Smooth muscle cell (in vitro differentiated cells): ENCODE results near the gene PTGES.

DNA sequence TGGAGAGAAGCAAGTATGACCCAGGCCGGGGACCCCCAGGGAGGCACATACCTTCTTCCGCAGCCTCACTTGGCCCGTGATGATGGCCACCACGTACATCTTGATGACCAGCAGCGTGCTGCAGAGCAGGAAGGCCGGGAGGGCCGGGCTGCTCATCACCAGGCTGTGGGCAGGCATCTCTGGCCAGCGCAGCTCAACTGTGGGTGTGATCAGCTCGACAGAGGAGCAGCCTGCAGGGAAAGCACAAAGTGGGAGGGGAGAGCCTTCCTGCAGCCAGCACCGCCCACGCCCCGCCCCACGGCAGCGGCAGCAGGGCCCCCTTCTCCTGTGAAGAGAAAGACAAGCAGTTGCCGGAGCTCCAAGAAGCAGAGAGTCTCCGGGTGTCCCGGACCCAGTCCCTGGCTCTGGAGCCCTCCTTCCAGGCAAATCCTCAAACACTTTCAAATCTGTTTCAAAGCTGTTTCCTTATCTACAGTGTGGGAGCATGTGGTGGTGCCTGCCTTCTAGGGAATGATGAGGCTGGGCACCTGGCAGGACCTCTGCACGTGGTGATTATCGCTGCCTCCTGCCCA, at the start of gene PTGES:
Gene PTGES (minus strand): TSS at position 207 of the 572 bp plus-strand sequence.
- RAMPAGE, long total RNA: start-site peak on the minus strand centred at position 200 of the sequence, 40 bp wide, 258 and 116 reads in 2 replicates

- RAMPAGE, long total RNA: no peak
Observed at GRCh38 chr9:129810981-129811601, 8.1 kb downstream of the TOR1B start.

- RAMPAGE, long total RNA: no peak
Observed at GRCh38 chr9:129836223-129836893, 1.1 kb downstream of the USP20 start.

DNA sequence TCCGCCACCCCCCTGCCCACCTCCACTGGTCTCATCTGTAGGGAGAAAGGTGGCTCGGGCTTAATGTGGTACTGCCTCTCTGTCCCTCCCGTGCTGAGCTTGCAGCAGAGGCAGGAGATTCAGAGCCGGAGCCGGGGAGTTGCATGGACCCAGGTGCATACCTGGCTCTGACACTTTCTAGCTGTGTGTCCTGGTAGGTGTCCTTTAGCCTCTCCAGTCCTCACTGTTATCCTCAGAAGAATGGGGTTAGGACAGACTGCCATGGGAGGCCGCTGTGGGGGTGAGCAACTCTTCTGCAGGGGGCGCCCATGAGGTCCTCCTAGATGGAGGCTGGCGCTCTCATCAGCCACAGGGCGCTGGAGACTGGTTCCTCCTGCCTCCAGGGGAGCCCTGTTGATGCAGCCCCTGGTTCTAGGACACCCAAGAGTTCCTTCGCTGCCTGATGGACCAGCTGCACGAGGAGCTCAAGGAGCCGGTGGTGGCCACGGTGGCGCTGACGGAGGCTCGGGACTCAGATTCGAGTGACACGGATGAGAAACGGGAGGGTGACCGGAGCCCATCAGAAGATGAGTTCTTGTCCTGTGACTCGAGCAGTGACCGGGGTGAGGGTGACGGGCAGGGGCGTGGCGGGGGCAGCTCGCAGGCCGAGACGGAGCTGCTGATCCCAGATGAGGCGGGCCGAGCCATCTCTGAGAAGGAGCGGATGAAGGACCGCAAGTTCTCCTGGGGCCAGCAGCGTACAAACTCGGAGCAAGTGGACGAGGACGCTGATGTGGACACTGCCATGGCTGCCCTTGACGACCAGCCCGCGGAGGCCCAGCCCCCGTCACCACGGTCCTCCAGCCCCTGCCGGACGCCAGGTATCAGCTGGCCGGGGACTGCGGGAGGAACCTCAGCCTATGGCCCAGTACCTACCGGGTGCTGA, 32.6 kb downstream of the USP20 start:
- RAMPAGE, long total RNA: no peak

GRCh38 chr9:129886547-129886822, 51.2 kb downstream of the USP20 start:
- RAMPAGE, long total RNA: no peak

- RAMPAGE, long total RNA: no peak
Observed at GRCh38 chr9:129968610-129969273, 74.2 kb downstream of the FNBP1 start.

DNA sequence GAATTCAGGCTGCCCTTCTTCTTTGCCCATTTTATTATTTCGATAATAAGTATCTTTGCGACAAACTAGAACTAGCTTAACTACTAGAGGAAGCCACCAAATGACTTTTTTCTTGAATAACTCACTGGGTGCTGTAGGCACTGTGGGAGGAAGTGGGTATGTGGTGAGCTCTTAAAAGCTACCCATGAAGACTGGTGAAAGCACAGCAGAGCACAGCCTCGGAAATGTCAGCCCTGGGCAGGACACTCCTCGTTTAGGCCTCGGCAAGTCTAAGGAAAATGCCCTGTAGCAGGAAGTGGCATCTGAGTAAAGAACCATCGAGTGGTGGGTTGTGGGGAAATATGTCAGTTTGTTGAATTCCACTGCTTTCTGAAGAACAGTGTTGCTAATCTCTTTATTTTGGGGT, 44.0 kb upstream of the NCS1 start:
- RAMPAGE, long total RNA: no peak

DNA sequence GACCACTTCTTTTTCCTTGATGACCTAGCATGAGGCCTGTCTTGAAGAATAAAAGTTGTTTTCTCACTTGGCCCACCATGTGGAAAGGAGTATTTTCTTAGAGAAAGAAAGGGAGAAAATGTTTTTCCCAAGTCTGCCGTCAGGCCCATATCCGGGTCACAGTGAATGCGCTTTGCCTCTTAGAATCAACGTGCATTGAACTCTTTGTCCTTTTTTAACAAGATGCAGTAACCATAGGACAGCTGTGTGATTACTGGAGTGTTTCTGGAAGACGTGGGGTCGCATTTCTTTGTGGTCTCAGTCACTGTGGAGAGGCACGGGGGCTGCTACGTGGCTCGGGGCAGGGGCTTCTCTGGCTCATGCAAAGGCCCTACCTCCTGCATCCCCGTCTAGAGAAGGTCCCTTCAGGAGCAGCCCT, 39.0 kb upstream of the NCS1 start:
- RAMPAGE, long total RNA: no peak

DNA sequence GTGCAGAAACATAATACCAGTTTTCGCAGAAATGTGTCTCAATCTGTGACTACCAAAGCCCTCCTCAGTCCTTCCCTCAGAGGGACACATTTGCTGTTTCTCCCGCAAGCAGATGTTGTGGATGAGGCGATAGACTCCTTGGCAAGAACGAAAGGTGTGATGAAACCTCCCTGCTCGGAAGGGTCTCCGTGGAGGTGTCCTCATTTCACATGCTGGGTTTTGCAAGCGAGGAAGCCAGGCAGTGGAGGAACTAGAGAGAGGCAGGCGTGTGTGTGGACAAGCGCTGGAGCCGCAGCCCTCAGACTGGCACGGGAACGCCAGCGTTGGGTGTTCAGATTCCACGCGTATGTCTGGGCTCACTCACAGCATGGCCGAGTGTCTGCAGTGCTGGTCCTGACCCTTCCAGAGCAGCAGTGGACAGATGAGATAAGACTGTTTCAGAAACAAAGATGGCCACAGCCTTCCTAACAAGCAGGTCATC, 35.2 kb upstream of the NCS1 start:
- RAMPAGE, long total RNA: no peak

DNA sequence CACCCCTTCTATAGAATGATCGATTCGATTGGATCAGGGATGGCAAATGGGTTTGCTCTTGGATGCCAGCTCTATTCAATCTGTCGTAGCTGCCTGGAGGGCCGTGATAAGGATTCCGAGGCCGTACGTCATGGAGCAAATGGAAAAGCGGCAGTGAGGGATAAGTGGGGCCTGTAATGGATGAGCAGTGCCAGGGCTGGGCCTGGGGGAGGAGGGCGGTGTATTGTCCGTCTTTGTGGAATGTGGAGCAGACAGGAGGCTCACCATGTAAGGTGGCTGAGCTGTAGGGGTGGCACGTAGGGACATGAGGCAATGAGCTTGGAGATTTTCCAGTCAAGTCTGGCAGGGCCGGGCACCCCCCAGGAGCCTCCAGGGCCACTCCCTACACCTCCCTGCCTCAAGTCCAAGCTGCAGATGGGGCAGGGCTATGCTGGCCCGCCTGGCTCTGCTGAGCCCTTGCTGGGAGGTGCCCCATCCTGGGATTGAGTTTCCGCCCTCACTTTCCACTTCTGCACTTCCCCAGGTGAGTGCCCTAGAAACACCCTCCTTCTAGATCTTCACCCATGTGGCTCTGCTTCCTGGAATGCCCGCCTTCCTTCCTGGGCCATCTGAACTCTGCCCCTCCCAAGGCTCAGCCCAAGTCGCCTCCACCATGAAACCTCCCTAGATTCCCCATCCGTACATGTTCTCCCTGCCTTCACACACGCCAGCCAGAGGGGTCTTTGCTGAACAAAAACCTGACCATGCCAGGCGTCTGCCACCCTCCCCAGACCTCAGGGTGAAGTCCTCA, 29.3 kb downstream of the NCS1 start:
- RAMPAGE, long total RNA: no peak

GRCh38 chr9:130209337-130210018, 37.3 kb downstream of the NCS1 start:
- RAMPAGE, long total RNA: no peak

DNA sequence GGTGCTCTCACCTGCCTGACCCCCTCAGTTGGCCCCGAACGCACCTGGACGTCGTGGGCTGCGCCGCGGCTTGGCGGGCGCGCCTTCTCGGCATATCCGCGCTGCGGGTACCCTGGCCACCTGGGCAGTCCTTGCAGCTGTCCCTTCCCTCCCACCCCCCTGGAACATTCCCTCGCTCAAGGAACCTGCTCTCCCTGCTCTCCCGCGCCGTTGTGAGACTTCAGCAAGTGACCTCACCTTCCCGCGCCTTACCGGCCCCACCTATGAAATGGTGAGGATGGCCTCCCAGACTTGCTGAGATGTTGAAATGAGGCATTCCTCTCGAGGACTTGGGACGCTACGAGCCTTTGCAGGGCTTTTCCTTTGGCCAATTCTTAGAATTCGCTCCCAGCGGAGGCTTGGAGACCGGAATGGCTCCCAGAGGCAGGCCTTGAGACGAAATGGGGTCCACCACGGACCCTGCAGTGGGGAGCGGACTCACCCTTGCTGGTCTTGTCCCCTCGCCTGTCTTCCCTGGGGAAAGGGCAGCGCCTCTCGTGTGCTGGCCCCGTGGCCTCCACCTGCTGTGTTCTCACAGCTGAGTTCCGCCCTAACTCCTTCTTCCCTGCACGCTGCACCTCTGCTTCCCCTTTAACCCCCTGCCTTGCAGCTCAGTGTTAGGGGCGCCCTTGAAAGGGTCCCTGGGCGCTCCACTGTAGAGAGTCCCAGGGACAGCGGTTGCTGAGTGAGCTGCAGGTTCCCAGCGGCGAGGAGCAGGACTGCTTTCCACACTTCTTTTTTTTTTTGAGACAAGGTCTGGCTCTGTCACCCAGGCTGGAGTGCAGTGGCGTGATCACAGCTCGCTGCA, 842 bp downstream of the HMCN2 start:
- RAMPAGE, long total RNA: no peak

GRCh38 chr9:130320648-130321545, 55.3 kb downstream of the HMCN2 start:
- RAMPAGE, long total RNA: no peak

GRCh38 chr9:130328193-130329146, 62.9 kb downstream of the HMCN2 start:
- RAMPAGE, long total RNA: no peak

DNA sequence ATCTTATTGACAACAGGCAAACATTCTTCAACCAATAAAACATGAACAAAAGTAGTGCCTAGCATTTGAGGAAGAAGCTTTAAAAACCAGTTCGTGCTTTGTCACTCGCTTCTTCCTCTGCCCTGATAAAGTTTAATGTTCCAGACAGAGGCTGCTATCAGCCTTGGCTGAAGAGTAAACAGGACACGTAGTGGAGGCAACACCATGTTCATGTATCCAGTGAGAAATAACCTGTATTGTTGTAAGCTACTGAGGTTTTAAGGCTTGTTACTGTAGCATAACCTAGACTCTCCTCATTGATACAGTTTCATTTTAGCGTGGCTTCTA, 3.2 kb upstream of the FUBP3 start:
- RAMPAGE, long total RNA: no peak

GRCh38 chr9:130611413-130612140, 32.2 kb downstream of the FUBP3 start:
- RAMPAGE, long total RNA: no peak

- RAMPAGE, long total RNA: no peak
Observed at GRCh38 chr9:130936063-130937186, 2.6 kb downstream of the FIBCD1 start.

- RAMPAGE, long total RNA: no peak
Observed at GRCh38 chr9:130939580-130940230, 658 bp upstream of the FIBCD1 start.

GRCh38 chr9:131140306-131140758, 14.9 kb downstream of the NUP214 start:
- RAMPAGE, long total RNA: no peak

DNA sequence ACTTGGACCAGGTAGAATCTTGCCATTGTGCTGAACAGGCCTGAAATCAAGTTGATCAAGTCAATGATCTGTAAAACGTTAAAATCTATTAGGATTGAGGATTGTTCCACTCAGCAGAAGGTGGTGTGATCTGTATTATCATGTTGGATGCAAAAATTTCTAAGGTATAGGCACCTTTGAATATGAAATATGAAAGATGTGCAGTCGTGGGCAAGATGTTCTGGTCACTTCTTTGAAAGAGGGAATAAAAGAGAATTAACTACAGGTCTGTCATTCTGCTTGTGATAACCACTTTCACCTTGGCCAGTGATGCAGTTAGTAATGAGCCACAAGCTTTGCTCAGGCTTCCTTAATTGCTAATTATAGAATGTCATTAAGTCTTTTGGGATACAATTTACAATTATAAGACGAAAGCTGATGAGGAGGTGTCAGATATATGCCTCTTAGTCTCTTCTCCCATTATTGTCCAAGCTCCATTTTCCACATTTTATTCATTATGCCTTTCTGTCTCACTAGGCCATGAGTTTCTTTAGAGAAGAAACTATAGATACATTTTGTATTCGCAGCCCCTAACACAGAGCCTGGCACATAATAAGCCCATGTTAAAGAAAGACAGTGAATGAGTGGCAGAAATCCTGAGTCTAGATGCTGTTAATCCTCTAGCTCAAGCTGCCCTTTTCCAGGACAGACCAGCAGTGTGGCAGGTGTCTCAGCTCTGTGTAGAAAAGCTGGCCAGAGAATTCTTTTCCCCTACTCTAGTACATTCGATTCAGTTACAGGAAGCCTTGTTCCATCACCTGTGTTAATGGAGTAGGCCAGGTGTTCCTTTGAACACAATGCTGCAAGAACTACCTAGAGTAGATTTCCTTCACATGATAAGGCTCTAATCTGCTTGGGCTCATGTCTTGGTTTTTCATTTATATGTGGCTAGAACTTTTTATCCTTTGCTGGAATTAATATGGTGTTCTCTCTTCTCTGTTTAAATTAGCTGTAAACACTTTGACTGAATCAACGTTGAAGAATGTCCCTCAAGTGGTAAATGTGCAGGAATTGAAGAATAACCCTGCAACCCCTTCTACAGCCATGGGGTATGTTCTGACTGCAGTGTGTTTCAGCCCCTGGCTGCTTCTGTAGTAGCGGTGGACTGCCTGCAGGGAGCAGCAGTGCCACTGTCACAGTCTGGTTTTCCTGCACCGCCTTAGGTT, 52.3 kb downstream of the NUP214 start:
- RAMPAGE, long total RNA: no peak